Measurements from ENCODE around the gene OSTM1.

DNA sequence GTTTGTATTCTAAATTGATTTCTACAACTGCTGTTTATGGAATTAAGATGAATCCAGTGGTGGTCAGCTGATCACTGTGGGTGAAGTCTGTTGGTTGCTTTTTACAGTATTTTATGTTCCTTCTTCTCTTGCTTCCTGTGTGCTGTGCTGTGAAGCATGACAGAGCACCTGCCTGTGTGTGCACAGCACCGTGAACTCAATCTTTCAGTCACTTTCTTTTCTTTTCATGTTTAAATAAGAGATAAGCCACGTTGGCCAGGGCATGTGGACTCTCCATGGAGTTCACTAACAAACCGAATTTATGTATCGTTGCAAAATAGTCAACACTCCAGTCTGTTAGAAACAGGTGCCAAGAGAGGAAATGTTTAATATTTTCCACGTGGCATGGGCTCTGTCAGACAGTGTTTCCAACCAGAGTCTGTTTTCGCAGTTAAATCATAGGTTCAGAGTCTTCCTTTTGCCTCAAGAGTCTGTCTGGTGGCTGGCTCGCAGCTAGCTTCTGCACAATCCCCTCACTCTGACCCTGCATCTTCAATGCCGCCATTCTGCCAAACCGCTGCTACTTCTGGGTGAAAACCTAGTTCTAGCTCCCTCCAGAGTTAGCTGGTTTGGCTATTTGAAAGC lies 73.2 kb downstream of the QRSL1 start:
- PRO-cap, result no peak

DNA sequence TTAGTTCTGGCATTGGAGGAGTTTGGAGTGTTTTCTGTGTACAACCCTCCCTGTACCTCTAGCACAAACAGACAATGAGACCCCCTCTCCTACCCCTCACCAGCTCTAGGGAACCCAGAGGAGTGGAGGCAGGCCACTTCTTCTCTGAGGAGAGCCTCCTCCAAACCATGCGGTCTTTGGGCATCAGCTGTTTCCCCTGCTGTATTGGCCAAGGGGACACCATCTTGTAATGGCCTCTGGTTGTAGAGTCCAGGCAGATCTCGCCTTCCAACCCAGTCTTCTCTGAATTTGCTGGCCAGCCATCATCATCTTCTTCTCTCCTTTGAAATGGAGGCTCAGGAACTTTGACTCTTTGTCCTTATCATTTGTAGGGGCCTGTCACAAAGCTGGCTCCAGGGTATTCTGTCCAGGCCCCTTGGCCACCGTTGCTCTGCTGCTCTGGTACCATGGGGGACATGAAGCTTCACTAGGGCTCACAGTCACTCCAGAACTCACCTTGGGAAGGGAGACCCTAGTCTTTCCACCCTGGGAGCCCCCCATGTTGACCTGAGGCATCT lies 111.5 kb downstream of the QRSL1 start:
- PRO-cap, result no peak

- PRO-cap, result no peak
These were observed 112.3 kb downstream of the QRSL1 start for GRCh38 chr6:106741804-106741961.

- PRO-cap, result no peak
These were observed 127.9 kb downstream of the QRSL1 start for GRCh38 chr6:106757299-106757644.

DNA sequence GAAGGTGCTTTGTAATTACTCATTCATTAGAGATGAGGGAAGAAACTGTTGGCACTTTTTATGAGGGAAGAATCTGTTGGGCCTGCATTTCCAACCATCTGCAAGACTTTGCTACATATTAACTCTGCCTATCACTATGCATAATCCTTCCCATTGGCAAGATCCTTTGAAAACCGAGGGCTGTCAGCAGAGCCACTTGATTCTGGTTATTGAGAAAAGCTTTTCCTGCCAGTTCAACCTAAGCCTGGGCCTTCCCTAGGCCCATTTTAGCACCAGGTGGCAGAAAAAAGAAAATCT lies 103.5 kb downstream of the CD24 start:
- PRO-cap, result no peak

- PRO-cap, result no peak
These were observed 61.4 kb downstream of the CD24 start for GRCh38 chr6:106913206-106913375.

- PRO-cap, result bidirectional peak, plus-strand start at chr6:107704665, minus-strand start at chr6:107704552
These were observed 119.7 kb downstream of the SCML4 start for GRCh38 chr6:107704256-107705049.

DNA sequence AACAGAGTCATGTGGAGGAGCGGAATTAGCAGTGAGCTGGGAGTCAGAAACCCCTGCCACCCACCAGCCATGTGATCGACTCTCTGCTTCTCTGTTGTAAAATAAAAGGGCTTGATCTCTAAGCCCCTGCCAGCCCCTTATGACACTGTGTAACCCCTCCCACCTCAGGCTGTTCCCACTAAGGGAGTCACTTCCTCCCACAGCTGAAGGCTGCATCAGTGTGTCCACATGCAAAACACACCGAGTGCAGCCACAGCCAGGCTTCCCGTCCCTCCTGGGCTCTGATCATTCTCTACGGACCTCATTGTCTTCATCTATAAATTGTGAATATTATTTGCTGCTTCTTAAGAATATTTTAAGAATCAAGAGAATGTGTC lies 110.9 kb downstream of the SCML4 start:
- PRO-cap, result bidirectional peak, plus-strand start at position 181 of the sequence, minus-strand start at position 93 of the sequence

DNA sequence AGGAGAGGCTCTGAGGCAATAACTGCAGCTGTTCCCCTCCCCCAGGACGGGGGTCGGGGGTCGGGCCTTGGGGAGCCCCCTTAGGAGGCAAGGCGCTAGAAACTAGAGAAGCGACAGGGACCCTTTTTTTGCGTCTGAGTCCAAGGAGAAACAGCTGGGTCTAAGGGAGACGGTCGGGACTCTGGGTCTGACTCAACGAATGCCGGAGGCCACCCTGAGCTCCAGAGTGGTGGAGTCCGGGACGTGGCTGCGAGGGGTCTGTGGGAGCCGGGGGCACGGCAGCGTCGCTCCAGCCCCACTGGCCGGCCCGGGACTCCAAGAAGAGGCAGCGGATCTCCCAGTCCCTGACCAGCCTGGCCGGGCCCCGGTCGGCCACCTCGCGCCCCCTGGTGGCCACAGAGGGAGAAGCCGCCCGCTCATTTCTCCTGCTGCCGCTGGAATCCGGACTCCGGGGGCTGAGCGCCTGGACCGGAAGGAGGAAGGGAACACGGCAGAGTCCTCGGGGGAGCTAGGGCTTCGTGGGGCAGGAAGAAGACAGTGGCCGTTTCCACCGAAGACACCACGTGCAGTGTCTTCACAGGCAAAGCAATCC lies 24.0 kb upstream of the SCML4 start:
- PRO-cap, result bidirectional peak, plus-strand start at position 493 of the sequence, minus-strand start at position 262 of the sequence

GRCh38 chr6:107890794-107891891 lies 66.9 kb downstream of the SEC63 start:
- PRO-cap, result no peak

DNA sequence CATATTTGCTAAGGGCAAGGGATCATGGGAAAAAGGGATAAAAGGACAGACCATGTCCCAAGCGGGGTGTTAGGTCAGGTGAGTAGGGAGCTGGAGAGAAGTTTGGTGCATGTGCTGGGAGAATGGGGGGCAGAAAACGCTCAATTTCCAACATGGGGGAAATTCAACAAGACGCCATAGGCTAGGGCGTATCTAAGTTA lies 43.8 kb upstream of the SEC63 start:
- PRO-cap, result no peak

GRCh38 chr6:108073939-108075188 lies at the start of gene OSTM1:
Gene OSTM1 (minus strand): TSS chr6:108074741.
- PRO-cap, result bidirectional peak, plus-strand start at chr6:108074497, minus-strand start at chr6:108074511; bidirectional peak, plus-strand start at chr6:108074888, minus-strand start at chr6:108074733; bidirectional peak, plus-strand start at chr6:108075048, minus-strand start at chr6:108075133

DNA sequence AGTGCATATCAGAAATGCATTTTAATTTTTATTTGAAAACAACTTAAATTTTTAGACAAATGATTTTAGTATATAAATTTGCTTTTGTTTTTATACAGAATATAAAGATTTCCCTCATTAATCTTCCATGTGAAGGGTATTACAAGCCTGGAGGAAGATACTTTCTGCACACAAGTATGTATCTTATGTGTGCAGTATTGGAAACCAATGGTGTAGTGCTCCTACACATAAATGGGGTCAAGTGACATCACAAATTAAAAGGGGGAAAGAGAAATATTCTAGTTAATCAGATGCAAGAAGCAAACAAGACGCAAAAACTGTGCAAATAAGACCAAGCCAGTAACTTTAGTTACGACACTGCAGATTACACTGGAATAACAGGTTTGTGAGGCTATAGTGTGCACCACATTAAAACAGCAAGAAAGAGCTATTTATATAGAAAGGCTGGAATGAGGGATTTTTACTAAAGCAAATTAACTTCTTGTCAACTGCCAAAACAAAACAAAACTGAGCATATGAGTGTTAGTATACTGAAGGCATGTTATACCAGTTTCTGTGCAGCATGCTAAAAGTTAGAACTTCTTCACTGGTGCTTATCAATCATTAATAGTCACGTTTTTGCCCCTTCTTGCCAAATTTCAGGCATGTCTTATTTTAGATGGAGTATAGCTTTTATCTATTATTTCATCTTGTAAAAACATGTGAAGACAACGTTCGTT lies 45.8 kb downstream of the NR2E1 start:
- PRO-cap, result no peak

- PRO-cap, result no peak
These were observed 53.7 kb downstream of the AFG1L start for GRCh38 chr6:108348507-108349000.

- PRO-cap, result no peak
These were observed 549 bp downstream of the FOXO3 start for GRCh38 chr6:108561354-108561577.

DNA sequence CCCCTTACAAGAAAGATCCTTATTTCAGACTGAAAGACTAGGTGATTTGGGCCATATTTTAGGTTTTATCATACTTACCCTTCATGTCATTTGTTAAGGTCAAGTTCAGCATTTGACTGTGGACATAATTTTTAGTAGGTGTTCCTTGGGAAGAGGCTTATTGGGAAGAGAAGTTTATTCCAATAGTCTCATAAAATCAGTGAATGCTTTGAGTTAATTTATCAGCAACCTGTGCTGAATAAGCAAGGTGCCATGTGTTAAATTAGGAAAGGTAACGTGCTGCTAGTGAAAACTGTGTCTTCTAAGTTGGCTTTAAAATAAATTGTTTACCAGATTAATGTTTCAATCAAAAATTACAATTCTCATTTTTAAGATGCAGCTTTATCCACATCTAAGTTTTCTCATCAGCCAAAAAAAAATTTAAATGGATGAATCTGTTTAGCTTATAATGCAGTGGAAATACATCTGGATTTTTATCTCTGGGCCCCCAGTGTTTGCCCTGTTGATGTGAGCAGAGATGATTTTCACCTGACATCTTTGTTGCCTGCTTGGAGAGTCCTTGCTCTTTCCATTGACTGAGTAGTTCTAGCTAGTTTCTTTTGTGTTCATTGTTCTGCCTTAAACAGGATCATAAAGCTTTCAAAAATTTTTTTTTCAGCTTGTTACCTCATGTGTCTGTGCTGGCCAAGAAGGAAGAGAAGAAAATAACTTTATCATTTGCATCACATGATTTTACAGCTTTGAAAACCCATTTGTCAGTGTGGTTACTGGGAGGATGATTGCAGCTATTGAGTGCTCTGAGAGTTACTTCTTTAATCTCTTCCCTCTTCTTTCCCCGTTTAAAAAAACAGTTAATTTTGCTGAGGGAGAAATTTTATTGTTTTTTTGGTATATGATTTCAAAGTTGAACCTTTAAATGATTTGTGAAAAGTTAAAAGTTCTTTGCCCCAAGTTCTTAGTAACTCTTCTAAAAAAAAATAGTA lies 15.8 kb downstream of the FOXO3 start:
- PRO-cap, result no peak

DNA sequence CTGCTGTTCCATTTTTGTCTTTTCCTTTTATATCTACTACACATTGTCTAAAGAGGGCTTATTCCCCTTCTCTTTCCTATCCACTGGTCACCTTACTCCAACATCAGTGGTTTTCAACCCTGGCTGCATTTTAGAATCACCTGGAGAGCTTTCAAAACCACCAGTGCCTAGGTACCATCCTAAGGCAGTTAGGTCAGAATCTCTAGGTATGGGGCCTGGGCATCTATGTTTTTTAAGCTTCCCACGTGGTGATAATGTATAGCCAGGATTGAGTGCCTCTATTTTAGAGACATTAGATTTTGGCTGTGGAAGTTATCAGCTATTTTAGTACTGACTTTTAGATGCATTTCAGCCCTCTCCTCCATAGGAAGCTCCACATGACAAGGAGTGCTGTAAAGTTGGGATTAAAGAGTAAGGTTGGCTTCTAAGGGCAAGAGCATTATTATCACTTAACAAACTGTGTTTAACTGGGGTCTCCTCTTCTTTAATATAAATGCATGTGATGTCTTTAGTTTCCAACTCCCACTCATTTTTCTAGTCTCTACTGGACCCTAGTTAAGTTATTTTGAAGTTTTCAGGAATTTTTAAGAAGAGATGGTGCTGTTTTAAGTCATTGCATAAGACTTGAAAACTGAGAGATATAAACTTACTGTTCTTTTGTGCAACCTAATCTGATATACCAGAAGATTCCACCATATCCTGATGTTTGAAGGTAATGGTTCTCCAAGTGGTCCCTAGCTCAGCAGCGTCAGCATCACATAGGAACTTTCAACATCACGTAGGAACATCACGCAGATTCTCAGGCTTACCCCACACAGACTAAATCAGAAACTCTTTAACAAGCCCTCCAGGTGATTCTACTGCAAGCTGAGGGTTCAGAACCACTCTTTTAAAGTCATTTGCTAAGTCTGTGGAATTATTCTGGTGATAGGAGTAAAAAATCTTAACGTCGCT lies 17.0 kb downstream of the FOXO3 start:
- PRO-cap, result no peak

DNA sequence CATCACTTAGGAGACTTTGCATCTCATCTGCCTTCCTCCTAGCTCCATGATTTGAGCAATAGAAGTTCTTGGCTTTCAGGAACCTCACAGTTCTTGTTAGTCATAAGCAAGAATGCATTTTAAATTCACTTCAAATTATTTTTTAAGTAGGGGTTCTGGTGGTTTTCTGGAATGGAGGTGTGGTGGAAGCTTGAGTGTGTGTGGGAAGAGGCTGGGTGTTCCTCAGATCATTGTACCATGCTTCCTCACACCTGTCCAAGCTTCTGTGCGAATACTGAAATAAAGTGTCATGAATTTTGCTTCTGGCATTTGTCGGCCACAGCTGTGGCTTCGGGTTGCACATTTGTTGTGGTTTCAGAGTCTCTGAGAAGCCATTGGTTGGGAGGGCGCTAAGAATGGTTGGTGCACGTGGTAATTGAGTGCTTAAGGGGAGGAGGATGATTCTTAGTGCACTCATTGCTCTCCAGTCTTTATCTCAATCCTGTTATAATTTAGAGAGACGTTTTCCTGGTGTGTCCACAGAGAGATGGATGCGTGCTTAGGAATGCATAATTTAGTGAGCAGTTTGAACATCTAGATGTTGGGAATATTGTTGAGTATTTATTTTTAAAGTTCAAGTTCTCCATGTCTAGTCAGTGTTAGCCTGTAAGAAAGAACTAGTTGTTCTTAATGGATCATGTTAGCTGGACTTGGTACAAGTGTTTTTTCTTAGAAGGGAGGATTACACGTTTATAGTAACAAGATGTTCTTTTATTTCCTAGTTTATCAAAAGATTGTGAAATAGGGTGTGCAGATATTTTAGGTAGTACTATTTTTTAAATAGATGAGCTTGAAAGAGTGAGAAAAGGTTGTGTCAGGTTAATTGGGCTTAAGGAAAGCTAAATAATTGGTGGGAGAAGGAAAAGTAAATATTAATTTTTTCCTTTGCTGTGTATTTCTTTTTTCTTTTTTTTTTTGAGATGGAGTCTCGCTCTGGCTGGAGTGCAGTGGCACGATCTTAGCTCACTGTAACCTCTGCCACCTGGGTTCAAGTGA lies 32.0 kb downstream of the FOXO3 start:
- PRO-cap, result no peak

GRCh38 chr6:108597943-108598773 lies 37.4 kb downstream of the FOXO3 start:
- PRO-cap, result no peak

- PRO-cap, result no peak
These were observed 44.8 kb downstream of the FOXO3 start for GRCh38 chr6:108605402-108605969.